ENCODE measurements around a stretch of chr3.

DNA sequence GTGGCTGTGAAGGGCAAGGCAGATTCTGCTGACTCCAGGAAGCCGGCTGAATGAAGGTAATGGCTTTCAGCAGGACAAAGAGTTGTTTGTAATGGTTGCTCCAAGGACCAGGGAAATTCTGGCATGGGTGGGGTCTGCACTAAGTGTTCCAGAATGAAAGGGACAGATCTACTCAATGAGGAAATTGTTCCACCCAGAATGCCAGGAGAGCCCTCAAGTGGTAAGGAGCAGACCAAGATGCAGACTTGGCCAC, 70.7 kb upstream of the ACAD9 start:
- RRBS, result no CpG with 5 or more reads among the region's 1 CpG

GRCh38 chr3:128864320-128865026, 14.9 kb upstream of the ACAD9 start:
- RRBS, result no CpG with 5 or more reads among the region's 21 CpGs

- RRBS, result 35% methylated on average over 13 of the region's 33 CpGs
Measured at GRCh38 chr3:128993166-128993851, 567 bp downstream of the CFAP92 start.

- RRBS, result no CpG with 5 or more reads among the region's 6 CpGs
Measured at GRCh38 chr3:128999002-128999547, 2.0 kb upstream of the EFCC1 start.

DNA sequence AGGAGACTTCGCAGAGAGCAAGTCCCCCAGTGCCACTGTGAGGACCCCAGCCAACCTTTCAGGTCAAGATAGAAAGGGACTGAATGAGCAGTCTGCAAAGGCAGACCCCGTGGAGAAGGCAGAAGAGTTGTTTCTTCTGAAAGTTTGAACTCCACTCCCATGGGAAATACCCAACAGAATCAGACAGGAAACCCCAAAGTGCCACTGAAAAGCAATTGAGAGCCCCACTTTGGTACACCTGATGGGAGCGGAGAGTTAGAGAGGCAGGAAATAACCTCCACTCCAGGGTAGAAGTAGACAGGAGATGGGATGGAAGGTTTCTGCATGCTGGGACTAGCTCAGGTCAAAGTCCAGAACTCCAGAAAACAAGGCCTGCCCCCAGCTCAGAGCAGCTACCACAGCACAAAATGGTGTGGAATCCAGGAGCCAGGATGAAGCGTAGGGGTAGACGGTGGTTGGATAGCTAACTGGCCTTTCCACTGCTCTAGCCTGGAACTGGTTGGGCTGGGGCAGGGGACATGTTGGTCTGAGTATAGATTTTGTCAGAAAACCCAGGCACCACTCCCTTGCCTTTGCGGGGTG, 1.8 kb upstream of the RAB43 start:
- RRBS, result no CpG with 5 or more reads among the region's 6 CpGs

GRCh38 chr3:129180394-129180944, 3.2 kb downstream of the CNBP start:
- RRBS, result no CpG with 5 or more reads among the region's 2 CpGs

DNA sequence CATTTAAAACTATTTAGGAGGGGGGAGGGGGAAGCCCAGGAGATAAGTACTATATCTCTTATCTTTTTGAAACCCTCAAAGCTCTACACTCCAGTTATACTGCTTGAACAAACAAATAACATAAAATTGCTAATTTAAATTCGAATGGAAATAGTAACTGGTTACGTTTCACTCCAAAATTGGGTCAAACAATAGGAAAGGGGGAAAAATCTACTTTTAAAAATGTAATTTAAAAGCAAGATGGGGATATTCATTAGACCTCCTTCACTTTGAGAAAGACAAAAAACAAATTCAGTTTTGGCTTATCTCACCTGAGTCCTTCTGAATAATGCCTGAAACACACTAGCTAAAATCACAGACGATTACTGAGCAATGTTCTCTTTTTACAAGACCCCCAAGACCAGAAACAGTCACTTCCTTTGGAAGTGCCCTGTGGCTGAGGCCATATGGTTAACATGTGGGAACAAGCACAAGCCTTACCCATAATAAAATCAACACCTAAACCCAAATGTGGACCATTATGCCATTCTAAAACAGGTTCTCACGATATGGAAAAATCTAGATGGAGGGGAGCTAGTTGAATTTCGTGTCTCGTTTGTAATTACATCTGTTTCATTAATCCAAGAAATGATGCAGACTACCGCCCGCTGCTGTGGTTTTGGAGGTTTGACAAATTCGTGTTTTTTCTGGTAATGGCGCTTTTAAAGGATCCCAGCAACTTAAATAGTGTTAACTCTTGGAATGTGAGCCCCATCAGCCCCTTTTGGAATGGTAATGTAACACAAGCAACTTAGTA, 1.5 kb downstream of the CNBP start:
- RRBS, result no CpG with 5 or more reads among the region's 10 CpGs

GRCh38 chr3:129182810-129183154, 914 bp downstream of the CNBP start:
- RRBS, result no CpG with 5 or more reads among the region's 15 CpGs

- RRBS, result no CpG with 5 or more reads among the region's 9 CpGs
Measured at GRCh38 chr3:129239884-129240920, 9.2 kb upstream of the COPG1 start.

DNA sequence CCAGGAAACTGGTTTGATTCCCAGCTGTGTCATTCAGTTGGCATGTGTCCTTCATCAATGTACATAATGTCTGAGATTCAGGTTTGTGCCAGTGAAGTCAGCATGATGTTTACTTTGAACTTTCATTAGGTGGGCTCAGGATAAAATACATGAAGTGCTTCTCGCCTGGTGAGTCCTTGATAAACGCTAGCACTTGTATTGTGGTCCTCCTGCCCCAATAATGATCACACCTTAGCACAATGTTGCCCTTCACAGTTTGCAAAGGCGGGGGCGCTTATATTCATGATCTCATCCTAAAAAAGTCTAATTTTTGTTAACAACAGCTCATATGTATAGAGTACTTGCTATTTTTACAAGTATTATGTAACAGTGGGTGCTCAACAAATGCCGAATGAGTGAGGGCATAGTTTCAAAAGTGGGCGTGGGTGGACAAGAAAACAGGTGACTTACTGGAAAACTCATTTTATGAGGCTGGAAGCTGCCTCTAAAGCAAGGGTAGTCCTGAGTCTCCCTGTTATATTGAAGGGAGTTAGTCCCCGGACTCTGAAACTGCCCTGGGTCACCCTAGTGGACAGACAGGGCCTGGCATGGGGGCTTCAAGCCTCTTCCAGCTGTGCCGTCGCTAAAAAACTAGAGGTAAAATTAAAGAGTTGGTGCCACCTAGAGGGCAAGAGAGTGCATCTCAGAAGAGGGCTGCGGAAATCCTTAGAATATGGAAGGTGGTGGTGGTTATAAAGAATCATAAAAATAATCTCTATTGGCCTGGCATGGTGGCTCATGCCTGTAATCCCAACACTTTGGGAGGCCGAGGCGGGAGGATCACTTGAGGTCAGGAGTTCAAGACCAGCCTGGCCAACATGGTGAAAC, 3.9 kb upstream of the COPG1 start:
- RRBS, result no CpG with 5 or more reads among the region's 12 CpGs

DNA sequence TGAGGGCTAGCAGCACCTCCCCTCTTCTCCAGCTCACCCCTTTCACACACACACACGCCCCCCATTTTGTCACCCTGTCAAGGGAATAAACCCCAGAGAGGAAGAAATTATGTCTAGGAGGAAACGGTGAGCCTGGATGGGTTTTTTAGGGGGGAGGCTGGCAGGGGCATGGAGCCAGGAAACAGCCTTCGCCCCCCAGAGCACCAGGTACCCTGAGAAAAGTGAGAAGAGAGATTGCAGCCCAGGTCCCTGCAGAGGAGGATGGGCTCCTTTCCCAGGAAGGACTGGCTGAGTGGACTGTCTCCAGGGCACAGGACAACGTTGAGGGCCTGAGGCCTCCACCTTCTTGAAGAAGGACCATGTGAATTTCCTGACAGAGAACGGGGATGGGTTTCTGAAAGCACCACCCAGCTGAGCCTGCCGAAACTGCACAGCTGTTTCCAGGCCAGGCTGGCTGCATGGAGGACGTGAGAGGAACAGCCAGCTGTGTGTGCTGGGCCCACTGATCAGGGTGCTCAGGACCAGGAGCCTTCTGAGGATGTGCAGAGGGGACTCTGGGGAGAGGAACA, 1.6 kb upstream of the H1-10 start:
- RRBS, result no CpG with 5 or more reads among the region's 7 CpGs

- RRBS, result 2% methylated on average over 3 of the region's 38 CpGs
Measured at GRCh38 chr3:129343675-129344313, 27.7 kb upstream of the H1-10 start.

DNA sequence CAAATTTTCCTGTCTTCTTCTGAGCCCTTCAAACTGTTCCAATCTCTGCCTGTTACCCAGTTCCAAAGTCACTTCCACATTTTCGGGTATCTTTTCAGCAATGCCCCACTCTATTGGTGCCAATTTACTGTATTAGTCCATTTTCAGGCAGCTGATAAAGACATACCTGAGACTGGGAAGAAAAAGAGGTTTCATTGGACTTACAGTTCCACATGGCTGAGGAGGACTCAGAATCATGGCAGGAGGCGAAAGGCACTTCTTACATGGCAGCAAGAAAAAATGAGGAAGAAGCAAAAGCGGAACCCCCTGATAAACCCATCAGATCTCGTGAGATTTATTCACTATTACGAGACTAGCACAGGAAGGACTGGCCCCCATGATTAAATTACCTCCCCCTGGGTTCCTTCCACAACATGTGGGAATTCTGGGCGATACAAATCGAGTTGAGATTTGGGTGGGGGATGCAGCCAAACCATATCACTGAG, 49.1 kb upstream of the H1-10 start:
- RRBS, result no CpG with 5 or more reads among the region's 7 CpGs

DNA sequence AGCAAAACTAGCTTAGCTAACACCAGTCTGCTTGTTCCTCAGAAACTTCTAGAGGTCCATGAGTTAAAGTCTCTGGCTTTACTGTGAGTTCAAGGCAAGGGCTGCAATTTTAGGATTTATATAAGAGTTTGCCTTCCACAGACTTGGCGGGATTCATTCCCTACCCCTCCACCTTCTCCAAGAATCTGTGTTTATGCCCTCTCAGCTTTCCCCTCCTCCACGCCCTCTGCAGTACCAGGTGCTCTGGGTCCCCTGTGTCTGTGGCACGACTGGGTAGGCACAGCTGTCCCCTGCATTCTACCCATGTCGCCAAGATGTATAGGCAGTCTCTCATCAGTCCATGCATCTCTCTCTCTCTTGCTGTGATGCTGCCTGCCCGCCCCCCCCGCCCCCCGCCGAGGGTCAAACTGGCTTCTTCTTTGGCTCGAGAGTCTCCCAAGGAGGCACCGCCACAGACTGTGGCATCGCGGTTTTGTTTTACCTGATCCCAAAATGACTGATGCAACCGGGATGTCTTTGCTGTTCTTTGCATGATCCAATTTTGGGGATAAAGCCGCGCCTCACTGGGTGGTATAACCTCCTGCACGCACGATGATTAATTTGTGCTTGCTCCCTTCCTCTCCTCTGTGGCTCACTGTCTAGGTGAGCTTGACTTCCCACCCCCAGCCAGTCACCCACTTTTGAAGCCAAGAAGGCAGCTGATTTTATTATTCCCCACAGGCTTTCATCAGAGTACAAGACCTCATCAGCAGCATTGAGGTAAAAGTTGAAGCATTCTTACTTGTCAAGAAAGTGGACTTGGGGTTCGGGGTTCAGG, 43.7 kb downstream of the EFCAB12 start:
- RRBS, result no CpG with 5 or more reads among the region's 18 CpGs

- RRBS, result no CpG with 5 or more reads among the region's 6 CpGs
Measured at GRCh38 chr3:129425241-129426220, 2.9 kb downstream of the EFCAB12 start.

GRCh38 chr3:129449759-129450199, 9.8 kb downstream of the IFT122 start:
- RRBS, result no CpG with 5 or more reads among the region's 3 CpGs

GRCh38 chr3:129526047-129526684, 2.3 kb upstream of the RHO start:
- RRBS, result no CpG with 5 or more reads among the region's 6 CpGs

DNA sequence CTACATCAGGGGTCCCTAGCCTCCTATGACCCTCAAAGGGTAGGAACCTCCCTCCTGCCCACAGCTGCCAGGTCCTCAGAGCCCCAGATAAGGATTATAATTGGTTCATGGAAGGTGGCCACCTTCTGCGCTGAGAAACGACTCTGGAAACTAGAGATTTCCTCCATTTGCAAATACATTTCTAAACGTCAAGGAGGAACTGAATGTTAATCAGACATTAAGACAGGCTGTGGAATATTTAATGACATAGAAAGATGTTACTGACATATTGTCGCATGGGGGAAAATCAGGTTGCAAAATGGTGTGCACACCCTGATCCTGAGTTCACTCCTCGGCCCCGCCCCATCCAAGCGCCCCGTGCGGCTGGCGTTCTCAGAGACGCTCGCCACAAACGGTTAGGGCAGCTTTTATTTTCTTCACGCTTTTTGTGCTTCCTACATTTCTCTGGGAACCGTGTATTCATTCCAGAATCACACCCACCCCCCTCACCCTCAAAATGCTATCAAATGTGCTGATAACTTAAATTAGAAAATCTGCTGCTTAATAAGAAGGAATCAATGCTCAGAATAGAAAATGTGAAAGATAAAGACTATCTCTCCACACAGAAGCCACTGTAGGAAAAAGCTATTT, 10.8 kb downstream of the H1-8 start:
- RRBS, result no CpG with 5 or more reads among the region's 15 CpGs

GRCh38 chr3:129608560-129609151, 2.2 kb upstream of the PLXND1 start:
- RRBS, result no CpG with 5 or more reads among the region's 6 CpGs

DNA sequence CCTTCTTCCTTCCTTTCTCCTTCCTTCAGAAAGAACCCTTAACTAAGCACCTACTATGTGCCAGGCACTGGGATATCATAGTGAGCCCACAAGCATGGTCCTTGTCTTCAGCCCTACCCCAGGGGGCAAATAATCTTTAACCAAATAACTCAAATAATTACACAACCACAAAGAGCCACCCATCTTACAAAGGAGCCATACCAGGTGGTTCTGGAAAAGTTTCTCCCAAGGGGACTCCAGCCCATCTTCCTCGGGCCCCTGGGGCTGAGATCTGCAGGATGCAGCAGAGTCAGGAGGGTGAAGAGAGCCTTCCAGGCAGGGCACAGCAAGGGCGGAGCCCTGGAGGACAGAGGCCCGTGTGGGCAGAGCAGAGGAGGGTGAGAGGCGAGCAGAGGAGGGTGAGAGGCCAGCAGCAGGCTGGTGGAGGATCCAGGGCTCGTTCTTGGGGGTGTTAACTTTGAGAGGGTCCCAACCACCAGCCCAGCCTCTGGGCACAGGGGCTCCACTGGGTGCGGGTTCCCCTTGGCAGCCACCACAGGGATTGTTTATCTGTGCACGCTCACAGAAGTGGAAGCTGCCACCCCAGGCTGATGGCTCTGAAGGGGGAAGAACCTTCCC, 9.1 kb upstream of the PLXND1 start:
- RRBS, result no CpG with 5 or more reads among the region's 7 CpGs